SK-MEL-5 (cell line): ENCODE data around the gene EMID1.

DNA sequence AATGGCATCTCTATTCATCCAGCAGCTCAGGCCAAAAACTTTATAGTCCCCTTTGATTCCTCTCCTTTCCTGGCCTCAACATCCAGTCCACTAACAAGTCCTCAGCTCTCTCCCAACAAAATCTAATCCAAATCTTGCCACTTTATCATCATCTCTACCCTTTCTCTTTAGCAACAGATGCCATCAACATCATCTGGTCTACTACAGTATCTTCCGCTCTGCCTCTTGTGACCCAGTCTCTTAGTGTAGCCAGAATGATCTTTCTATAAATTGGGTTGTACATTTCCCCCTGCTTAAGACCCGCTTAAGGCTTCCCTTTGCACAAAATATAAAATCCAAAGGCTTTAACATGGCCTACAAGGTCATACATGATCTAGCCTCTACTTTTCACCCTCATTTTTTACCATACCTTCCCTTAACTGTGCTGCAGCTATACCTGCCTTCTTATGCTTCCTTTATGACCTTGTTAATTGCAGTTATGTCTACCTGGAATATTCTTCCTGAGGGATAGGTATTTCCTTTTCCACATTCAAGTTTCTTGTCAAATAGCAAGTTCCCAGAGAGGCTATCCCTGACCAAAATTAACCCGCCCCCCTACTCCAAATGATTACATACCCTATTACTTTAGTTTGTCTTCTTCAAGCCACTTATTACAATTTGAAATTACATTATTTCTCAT lies 225.9 kb downstream of the TTC28 start:
RAMPAGE:
- cytosol, long total RNA, result no peak
- long total RNA, result no peak
- nucleus, long total RNA, result no peak

DNA sequence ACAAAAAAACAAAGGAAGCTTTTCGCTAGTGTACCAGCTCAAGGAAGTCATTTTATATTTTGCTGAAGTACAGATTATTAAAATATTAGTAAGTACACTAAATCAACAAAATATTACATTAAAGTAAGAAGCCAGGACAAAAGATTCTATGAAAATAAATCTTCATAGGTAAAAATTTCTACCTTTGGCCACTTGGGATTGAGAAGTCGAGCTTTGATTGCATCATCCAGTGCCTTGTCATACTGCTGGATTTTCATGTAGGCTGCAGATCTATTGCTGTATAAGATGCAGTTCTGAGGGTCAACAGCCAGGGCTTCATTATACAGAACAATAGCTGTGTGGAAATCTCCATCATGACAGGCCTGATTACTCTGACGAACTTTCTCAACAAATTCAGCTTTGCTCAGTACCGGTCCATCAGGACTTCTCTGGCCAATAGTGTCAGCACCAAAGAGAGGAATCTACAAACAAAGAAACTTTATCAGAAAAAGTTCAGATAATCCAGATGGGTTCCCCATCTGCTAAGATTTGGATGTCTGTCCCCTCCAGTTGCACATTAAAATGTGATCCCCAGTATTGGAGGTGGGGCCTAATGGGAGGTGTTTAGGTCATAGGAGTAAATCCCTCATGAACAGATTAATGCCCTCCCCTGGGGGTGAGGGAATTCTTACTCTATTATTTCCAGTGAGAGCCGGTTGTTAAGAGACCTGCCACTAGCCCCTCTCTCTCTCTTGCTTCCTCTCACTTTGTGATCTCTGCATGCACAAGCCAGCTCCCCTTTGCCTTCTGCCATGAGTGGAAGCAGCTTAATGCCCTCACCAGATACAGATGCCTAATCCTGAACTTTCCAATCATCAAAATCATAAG lies 50.0 kb downstream of the TTC28 start:
RAMPAGE:
- cytosol, long total RNA, result no peak
- long total RNA, result no peak
- nucleus, long total RNA, result no peak

RAMPAGE:
- cytosol, long total RNA, result no peak
- long total RNA, result no peak
- nucleus, long total RNA, result no peak
Measured at GRCh38 chr22:28678994-28679479, 603 bp downstream of the TTC28 start.

RAMPAGE:
- cytosol, long total RNA, result no peak
- long total RNA, result no peak
- nucleus, long total RNA, result no peak
Measured at GRCh38 chr22:28750739-28750960, 8.8 kb downstream of the HSCB start.

DNA sequence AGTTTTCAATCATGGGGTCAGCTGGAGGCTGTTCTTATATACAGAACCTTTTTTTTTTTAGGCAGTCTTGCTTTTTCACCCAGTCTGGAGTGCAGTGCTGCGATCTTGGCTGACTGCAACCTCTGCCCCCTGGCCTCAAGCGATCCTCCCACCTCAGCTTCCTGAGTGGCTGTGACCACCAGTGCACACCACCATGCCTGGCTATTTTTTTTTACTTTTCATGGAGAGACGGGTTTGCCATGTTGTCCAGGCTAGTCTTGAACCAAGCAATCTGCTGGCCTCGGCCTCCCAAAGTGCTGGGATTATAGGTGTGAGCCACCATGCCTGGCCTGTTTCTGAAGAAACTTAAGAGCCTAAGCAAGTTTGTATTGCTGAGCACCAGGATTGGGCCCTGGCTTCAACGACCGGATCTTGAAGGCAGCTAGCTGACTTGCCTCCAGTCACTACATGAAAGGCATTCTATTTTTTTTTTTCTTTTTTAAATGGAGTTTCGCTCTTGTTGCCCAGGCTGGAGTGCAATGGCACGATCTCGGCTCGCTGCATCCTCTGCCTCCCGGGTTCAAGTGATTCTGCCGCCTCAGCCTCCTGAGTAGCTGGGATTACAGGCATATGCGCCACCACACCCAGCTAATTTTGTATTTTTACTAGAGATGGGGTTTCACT lies 20.2 kb downstream of the CCDC117 start:
RAMPAGE:
- cytosol, long total RNA, result no peak
- long total RNA, result no peak
- nucleus, long total RNA, result no peak

RAMPAGE:
- cytosol, long total RNA, result no peak
- long total RNA, result no peak
- nucleus, long total RNA, result no peak
Measured at GRCh38 chr22:28884276-28885096, 1.1 kb downstream of the ZNRF3 start.

DNA sequence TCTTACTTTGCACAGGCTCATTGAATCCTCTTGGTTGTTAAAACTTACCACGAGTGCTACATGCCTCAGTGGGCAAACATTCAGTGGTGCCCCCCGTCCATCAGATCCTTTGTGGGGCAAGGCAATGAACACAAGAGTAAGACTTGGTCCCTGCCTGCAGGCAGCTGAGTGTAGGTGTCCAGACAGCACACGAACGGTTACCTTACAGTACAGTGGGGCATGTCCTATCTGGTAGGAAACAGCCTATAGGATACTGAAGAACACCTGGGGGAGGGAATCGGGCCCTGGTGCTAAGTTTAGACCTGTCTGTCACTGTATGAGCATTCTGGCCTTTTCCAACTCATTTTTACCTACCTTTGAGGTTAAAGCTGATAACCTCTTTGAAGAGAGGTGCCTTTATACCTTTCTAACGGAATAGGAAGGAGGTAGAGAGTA lies 8.8 kb downstream of the ZNRF3 start:
RAMPAGE:
- cytosol, long total RNA, result no peak
- long total RNA, result no peak
- nucleus, long total RNA, result no peak

DNA sequence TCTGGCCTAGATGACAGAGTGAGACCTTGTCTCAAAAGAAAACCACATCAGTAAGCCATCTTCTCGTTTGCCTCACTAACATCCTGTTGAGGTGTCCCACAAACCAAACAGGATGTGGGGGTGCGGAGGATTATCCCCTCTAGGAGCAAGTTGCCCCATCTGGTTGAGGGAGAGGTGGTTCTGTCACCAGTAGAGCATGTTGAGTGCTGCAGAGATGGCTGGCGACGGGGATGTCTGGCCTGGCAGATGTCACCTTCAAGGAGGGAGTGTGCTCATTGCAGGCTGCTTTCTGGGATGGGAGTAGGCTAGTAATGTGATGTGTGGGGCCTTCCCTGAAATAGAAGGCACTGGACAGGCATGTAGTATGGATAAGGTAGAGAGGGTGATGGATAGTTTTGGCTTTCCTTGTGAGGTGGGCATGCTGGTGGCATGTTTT lies 72.5 kb downstream of the ZNRF3 start:
RAMPAGE:
- cytosol, long total RNA, result no peak
- long total RNA, result no peak
- nucleus, long total RNA, result no peak

GRCh38 chr22:29152725-29153317 lies 52.9 kb upstream of the EMID1 start:
RAMPAGE:
- cytosol, long total RNA, result no peak
- long total RNA, result no peak
- nucleus, long total RNA, result no peak

RAMPAGE:
- cytosol, long total RNA, result no peak
- long total RNA, result no peak
- nucleus, long total RNA, result no peak
Measured at GRCh38 chr22:29205618-29206572, at the start of gene EMID1. Gene EMID1 (plus strand): TSS chr22:29205896.

DNA sequence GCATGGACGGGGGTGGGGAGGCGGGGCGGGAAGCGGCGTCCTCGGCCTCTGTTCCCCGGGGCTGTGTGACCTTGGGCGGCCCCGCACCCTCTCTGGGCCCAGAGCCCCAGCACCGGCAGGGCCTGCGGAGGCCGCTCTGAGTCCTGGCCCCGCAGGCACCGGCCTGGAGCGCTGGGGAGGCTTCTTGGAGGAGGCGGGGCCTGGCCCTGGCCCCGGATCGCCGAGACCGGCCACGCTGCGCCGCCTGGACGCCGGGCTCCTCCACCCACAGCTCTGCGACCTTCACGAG lies 685 bp downstream of the GAS2L1 start:
RAMPAGE:
- cytosol, long total RNA, result no peak
- long total RNA, result no peak
- nucleus, long total RNA, result no peak

DNA sequence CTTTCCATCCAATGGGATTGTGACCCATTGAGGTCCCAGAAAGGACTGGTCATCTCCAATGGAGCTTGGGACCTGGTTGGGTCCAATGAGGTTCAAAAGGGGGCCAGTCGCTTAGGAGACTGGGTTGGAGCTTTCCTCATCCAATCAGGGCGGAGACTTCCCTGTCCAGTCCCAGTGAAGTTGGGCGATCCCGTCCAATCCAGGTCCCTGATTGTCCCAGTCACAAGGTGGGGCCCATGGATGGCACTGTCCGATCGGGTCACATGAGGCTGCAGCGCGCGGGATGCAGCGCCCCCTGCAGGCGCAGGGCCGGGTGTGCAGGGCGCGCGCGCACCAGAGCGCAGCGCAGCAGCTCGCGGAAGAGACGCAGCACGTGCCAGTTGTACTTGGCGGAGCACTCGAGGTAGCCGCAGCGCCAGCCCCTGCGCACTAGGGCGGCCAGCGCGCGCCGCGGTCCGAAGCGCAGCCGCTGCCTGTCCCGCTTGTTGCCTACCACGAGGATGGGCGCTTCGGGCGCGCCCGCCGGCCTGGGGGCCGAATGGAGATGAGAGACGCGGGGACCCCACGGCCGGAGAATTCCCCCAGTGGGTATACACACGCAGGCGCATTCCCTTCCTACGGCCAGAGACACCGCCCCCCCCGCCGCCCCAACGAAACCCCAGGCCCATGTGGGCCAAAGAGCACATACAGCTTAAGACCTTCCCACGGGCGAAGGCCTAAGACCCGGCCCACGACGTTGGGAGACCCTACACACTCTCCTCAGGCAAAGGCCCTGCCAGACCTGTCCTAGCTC lies 2.3 kb downstream of the RASL10A start:
RAMPAGE:
- cytosol, long total RNA, result no peak
- long total RNA, result no peak
- nucleus, long total RNA, result no peak

DNA sequence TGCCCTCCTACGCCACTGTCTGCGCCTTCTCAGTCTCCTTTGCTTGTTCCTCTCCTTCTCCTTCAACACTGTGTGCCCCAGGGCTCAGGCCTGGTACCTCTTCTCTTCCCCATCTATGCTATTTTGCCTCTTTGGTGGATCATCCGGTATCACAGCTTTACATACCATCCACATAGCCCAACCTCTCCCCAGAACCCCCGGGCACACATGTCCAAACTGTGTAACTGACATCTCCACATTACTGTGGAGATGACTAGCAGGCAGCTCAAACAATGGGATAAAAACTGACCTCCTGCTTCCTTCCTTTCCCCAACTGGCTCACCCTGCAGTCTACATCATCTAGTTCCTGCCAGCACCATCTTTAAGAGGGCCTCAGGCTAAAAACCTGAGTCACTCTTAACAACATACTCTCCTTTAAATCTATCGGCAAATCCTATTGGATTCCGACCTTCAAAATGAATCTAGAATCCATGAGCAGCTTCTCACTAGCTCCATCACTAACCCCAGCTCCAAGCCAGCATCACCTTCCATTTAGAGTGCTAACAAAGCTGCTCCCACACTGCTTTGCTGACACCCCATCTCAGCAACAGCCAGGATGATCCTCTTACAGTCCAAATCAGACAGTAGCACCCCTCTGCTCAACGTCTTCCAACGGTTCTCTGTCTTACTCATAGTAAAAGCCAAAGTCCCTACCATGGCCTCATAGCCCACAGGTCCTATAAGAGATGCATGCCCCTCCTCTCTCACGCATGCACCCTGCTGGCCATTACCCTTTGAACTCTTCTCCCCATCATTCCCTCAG lies 8.0 kb downstream of the AP1B1 start:
RAMPAGE:
- cytosol, long total RNA, result no peak
- long total RNA, result no peak
- nucleus, long total RNA, result no peak

DNA sequence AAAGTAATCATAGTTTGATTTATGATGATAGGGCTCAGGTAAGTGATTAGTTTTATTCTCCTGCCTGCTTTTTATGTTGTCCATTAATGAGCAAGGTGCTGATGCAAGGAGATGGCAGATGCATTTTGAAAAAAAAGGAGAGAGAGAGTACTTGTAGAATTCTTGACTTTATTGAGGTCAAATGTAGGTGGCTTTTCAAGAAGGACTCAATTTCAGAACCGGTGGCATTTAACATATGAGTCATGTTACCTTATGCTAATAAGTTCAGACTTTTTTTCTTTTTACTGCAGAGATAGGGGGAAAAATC lies 14.7 kb downstream of the NF2 start:
RAMPAGE:
- cytosol, long total RNA, result no peak
- long total RNA, result no peak
- nucleus, long total RNA, result no peak

GRCh38 chr22:29795876-29796190 lies 28.7 kb downstream of the UQCR10 start:
RAMPAGE:
- cytosol, long total RNA, result no peak
- long total RNA, result no peak
- nucleus, long total RNA, result no peak

GRCh38 chr22:29824725-29825245 lies 13.3 kb downstream of the ASCC2 start:
RAMPAGE:
- cytosol, long total RNA, result no peak
- long total RNA, result no peak
- nucleus, long total RNA, result no peak

RAMPAGE:
- cytosol, long total RNA, result no peak
- long total RNA, result no peak
- nucleus, long total RNA, result no peak
Measured at GRCh38 chr22:30044338-30044824, 35.9 kb upstream of the HORMAD2 start.

RAMPAGE:
- cytosol, long total RNA, result no peak
- long total RNA, result no peak
- nucleus, long total RNA, result no peak
Measured at GRCh38 chr22:30182390-30182695, 64.2 kb downstream of the LIF start.

GRCh38 chr22:30206644-30207614 lies 39.6 kb downstream of the LIF start:
RAMPAGE:
- cytosol, long total RNA, result no peak
- long total RNA, result no peak
- nucleus, long total RNA, result no peak

DNA sequence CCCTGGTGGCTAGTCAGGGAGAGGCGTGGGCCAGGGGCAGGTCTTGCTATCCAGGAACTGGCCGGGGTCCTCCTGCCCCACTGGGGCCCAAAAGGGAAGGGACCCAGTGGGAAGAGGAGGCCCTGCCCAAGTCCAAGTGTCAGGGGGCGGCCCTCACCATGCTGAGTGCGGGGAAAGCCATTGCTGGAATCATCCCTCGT lies 2.4 kb downstream of the CASTOR1 start:
RAMPAGE:
- cytosol, long total RNA, result no peak
- long total RNA, result no peak
- nucleus, long total RNA, result no peak